GM19240 (cell line): ENCODE data around the genes AADACL4, PRAMEF10, PRAMEF17 and TMEM51.

GRCh38 chr1:12634784-12635328, 9.0 kb upstream of the AADACL4 start:
- RRBS, result no CpG with 5 or more reads among the region's 17 CpGs

DNA sequence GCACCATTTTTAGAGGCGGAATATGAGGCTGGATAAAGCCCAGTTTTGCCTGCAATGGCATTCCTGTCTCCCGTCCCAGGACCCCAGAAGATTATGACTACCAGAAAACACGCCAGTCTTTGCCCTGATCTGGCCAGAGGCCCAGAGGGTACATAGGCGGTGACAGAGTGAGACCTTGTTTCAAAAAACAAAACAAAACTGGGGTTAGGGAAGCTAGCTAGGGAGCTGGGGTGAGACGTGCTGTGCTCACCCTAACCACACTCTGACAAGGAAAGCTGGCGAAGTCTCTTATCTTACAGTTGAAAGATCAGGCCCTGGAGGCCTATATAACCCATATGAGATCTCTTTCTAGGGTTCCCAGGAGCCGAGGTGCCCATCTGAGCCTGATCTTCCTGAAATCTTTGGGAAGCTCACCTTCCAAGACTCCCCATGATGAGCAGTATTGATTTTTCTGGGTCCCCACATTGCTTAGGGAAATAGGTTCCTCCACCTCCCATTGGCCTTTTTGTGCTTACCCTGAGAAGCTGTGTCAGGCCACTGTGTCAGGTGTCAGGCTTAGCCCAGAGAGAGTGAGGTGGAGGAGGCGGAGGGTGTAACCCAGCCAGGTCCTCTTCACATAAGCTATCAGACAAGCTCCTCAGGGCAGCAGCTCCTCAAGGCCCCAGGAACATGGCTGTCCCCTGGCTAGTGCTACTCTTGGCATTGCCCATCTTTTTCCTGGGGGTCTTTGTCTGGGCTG, at the start of gene AADACL4:
AADACL4 (plus strand) TSS at position 208 of the 739 bp plus-strand sequence.
- RRBS, result no CpG with 5 or more reads among the region's 8 CpGs

GRCh38 chr1:12898037-12898588, at the start of gene PRAMEF10:
Gene PRAMEF10 (minus strand): TSS chr1:12898270.
- RRBS, result no CpG with 5 or more reads among the region's 2 CpGs

DNA sequence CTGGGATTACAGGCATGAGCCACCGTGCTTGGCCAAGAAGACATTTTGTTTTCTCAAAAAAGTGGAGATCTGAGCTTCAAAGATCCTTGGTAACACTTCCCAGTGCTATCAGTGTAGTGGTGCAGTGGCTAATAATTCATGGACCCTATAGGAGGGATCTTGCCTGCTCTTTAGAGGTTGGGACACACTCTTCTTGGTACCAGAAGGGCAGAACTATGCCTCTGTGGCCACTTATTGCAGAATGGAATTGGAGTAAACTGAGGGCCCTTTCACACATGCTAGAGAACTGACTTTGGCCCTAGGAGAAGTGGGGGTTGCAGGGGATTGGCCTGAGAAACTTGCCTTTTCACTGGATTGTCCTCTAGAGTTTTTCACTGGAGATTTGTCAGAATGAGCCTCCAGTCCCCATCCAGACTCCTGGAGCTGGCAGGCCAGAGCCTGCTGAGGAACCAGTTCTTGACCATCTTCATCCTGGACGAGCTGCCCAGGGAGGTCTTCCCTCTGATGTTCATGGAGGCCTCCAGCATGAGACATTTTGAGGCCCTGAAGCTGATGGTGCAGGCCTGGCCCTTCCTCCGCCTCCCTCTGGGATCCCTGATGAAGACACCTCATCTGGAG, at the start of gene PRAMEF17:
PRAMEF17 (plus strand) TSS at position 365 of the 618 bp plus-strand sequence.
- RRBS, result no CpG with 5 or more reads among the region's 3 CpGs

GRCh38 chr1:13450156-13450585, 39.9 kb downstream of the PRAMEF20 start:
- RRBS, result no CpG with 5 or more reads among the region's 7 CpGs

DNA sequence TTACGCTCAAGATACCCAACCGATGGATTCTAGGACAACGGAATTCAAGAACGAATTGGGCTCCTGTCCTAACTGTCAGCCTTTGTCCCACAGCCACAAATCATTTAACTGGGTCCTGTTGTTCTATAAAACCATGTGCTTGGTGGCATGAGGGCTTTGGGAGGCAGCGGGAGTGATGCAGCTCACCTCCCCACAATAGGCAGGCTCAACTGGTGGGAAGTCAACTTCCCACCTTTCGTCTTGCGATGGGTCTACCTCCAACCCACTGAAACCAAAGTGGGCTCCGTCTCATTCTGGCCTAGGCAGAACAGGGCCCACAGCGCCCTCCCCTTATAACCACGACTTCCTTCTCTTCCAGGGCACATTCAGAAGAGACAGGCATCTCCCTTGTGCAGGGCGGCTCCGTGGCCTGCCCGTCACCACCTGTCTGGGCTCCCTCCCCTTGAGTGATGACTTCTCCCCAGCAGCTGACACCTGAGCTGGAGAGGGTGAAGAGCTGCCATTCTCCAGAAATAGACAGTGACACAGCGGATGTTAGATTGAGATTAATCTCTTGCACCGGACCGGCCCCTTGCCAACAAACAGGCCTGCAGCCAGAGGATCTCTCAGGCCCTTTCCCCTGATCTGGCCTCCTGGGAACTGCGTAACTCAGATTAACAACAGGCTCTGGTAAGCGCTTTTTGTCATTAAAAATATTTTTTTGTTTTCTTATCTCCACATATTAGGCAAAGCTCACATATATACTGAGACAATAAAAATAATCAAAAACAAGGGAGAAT, 26.4 kb downstream of the LRRC38 start:
- RRBS, result no CpG with 5 or more reads among the region's 18 CpGs

DNA sequence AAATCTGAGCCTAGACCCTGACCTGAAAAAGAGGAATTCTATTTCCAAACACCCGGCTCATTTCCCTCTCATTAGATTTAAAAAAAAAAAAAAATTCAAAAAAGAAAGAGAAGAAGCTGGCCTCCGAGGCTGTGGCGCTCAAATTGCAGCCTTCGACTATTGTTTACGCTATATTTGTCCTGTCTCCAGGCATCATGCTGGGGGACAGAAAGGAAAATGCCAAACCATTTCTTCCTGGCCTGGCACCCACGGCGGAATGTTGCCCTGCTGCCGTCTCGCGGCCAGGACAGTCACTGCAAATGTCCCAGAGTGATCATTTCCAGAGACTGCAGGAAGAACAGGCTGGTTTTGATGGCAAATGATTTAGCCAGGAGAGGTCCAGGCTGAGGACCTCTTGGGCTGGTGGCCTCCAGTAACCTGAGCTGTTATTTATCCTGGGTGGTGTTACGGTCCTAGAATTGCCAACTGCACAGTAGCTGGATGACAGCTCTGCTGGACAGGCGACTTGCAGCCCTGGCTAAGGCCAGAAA, 30.1 kb upstream of the LRRC38 start:
- RRBS, result no CpG with 5 or more reads among the region's 12 CpGs

GRCh38 chr1:13754533-13754788, 54.5 kb downstream of the PRDM2 start:
- RRBS, result no CpG with 5 or more reads among the region's 3 CpGs

- RRBS, result 99% methylated on average over 3 of the region's 24 CpGs
Observed at GRCh38 chr1:13782110-13783009, 82.4 kb downstream of the PRDM2 start.

GRCh38 chr1:14394680-14395124, 203.8 kb upstream of the KAZN start:
- RRBS, result no CpG with 5 or more reads among the region's 1 CpG

DNA sequence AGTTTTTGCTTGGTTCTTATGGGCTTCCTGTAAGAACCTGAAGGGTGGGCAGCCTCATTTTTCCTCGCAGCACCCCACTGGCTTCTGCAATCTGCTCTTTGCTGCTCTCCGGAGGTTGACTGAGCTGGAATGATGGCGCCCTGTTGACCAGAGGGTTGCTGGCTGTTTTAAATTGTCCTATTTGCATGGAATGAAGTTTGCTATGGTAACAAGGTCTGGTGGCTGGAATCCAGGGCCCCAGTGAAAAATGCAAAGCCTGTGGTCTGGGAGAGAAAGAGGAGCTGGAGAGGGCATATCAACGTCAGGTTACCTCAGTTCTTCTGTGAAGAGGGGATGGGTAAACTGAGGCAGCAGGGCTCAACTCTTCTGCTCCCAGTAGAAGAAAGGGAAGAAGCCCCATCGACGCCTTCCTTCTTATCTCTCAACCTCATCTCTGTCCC, 881 bp upstream of the KAZN start:
- RRBS, result no CpG with 5 or more reads among the region's 6 CpGs

DNA sequence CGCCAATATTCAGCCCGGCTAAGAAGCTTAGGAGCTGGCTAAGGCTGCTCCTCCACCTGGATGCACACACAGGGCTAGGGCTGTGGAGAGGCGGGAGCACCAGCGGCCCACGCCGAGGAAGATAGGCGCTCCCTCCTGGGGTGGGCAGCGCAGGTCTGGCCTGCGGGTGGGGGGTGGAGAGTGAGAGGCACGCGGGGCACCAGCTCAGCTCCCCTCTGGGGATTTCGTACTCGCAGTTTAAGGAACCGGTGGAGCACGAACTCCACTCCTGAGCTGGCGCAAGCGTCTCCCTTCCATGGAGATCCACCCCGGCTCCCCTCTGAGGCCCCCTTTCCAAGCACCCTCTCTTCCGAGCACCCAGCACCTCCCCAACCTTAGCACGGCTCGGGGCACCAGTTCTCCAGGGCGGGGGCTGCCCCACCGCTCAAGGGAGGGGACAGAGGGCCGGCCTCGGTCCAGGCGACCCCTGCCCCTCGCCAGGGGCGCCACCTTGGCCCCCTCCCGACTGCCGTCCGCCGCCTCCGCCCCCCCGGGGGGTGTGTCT, 389 bp upstream of the KAZN start:
- RRBS, result 2% methylated on average over 15 of the region's 34 CpGs

DNA sequence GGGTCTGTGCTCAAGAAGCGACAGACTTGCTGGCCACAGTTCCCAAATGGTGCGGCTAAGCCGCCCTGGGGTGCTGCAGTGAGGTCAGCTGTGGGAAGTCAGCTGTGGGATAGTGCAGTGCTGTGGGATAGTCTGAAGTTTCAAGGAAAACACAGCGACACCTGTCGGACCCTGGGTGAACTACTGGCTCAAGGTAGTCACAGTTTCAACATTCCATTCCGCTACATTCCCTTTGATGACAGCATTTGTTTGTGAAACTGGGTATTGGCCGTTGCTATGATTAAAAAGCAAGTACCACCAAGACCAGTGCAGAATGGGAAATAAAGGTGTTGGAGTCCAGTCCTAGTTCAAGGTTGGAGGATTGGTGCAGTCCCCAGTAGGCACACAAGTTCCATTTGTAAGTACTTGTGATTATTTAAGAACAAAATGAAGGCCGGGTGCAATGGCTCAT, 133.5 kb downstream of the KAZN start:
- RRBS, result no CpG with 5 or more reads among the region's 8 CpGs

DNA sequence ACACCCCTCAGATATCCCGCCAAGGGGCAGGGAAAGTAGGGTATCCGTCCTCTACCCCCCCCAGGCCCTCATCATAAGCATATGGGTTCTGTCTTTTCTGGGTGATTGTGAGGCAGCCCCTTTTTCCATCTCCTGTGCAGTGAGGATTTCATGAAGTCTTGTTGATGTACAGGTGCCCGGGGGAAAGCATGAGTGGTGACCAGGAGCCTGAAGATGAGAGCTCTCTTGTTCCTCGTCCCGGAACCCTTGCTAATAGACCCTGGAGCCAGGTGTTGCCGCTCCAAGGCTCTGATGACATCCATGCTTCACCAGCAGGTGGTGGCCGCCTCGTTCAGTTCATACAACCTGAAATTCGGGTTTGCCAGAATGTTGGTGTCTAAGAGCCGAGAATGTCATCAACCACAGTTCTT, 235.0 kb downstream of the KAZN start:
- RRBS, result 88% methylated on average over 3 of the region's 10 CpGs

- RRBS, result 67% methylated on average over 1 of the region's 6 CpGs
Observed at GRCh38 chr1:14863124-14863655, 264.7 kb downstream of the KAZN start.

- RRBS, result 82% methylated on average over 4 of the region's 7 CpGs
Observed at GRCh38 chr1:14911285-14911849, 242.2 kb upstream of the TMEM51 start.

GRCh38 chr1:15005137-15005739, 148.3 kb upstream of the TMEM51 start:
- RRBS, result no CpG with 5 or more reads among the region's 11 CpGs

DNA sequence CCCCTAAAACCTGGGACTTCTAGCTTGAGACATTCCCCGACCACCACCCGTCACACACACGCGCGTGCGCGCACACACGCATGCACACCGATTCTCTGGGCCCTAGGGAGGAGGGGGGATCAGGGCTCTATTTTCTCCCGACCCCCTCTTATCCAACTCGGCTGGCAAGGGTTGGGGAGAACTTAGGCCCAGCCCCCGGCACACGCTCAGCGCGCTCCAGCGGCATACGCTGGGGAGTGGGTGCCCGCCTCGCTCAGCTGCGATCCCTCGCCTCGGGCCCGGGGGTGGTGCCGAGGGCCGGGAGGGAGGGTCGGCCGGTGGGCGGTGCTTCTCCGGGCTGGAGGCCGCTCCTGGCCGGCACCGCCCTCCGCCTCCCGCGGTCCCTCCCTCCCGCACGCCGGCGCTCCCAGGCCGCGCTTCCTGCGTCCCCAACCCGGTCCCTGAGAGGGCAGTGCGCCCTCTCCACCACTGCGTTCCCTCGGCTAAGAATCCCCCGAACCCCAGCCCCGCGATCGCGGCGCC, at the start of gene TMEM51:
TMEM51 (plus strand) TSS at position 409 of the 522 bp plus-strand sequence.
- RRBS, result 9% methylated on average over 30 of the region's 52 CpGs

- RRBS, result no CpG with 5 or more reads among the region's 15 CpGs
Observed at GRCh38 chr1:15157788-15158490, 4.4 kb downstream of the TMEM51 start.

- RRBS, result no CpG with 5 or more reads among the region's 9 CpGs
Observed at GRCh38 chr1:15189756-15190535, 36.4 kb downstream of the TMEM51 start.